Right cardiac atrium (tissue), 1 donor: ENCODE results near the genes KRTAP10-7, KRTAP12-3 and ADARB1.

DNA sequence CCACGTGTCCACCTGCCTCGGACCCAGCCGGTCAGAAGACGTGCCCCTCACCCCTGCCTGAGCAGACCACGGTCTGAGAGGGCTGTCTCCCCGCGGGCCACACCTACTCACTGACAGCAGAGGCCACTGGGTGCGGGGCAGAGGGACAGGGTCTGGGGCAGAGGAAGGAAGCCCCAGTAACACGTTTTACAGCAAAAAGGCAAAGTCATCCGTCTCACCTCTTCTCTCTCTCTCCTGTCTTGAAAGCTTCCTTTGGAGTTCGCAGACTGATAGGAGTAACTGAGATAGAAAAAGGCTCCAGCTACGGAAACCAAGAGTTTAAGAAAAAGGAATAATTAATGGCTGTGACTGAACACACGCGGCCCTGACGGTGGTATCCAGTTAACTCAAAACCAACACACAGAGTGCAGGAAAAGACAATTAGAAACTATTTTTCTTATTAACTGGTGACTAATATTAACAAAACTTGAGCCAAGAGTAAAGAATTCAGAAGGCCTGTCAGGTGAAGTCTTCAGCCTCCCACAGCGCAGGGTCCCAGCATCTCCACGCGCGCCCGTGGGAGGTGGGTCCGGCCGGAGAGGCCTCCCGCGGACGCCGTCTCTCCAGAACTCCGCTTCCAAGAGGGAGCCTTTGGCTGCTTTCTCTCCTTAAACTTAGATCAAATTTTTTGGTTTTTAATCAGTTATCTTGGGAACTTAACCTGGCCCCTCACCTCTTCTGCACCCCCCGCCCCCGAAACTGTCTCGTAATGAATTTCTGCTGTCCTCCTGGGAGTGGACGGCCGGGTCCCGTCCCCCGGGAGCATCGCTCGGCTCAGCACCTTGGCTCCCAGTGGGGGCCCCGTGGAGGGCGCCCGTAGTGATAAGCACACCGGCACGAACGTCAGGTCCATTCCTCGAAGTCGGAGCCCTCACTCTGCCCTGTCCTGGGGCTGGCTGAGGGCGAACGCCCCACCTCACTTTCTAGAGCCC is 29.8 kb upstream of the TRAPPC10 start:
- PRO-cap = no peak

DNA sequence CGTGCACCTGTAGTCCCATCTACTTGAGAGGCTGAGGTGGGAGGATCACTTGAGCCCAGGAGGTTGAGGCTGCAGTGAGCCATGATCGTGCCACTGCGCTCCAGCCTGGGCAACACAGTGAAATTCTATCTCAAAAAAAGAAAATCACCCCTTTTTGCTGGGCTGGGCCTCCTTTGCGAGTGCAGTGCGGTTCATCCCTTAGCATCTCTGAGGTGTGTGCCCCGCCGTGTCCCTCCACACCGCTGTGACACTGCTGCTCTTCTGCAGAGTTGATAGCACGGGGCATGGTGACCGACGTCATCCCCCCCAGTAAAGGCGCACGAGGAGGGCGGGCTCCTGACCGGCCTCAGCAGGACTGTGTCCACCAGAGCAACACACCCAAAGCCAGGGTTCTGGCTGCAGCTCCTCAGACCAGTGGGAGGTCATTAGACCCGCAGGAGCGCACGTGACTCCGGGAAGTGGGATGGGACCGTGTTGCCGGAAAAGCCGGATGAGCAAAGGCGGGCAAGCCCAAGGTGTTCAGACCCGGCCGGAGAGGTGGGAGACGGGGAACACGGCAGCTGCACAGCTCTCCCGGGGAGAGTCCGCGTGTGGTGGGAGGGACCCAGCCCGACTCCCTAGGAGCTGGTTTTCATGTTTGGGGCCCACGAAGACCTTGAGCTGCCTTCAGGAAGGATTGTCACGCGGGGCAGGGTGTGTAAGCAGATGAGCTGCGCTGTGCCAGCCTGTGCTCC is 20.8 kb upstream of the TRAPPC10 start:
- PRO-cap = no peak

DNA sequence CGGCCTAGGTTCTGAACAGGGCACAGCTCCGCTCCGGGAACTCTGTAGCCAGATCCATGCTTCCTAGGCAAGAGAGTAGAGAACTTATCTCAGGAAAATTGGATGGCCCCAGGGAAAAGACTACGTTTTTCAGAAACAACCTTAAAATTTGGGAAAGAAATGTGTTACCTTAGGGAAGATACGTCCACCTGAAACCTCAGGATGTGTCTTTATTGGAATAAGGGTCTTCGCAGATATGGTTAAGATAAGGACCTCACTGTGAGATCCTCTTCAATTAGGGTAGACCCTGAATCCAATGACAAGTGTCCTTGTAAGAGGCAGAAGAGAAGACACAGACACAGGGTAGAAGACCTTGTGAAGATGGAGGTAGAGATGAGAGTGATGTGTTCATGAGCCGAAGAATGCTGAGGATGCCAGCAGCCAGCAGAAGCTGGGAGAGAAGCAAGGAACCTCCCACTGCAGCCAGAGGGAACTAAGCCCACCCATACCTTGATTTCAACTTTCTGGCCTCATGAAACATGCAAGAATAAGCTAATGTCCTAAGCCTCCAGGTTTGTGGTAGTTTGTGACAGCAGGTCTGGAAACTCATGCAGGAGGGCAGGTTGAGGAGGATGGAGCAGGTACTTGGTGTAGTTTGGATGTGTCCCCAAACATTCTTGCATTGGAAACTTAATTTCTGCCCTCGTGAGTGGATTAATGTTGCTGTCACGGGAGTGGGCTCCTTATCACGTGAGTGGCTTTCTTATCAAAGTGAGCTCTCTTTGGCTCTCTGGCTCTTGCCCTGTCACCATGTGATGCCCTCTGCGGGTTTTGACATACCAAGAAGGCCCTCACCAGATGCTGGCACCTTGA is 22.6 kb downstream of the TRAPPC10 start:
- PRO-cap = no peak

GRCh38 chr21:44090227-44090947 is 16.8 kb upstream of the PWP2 start:
- PRO-cap = no peak

DNA sequence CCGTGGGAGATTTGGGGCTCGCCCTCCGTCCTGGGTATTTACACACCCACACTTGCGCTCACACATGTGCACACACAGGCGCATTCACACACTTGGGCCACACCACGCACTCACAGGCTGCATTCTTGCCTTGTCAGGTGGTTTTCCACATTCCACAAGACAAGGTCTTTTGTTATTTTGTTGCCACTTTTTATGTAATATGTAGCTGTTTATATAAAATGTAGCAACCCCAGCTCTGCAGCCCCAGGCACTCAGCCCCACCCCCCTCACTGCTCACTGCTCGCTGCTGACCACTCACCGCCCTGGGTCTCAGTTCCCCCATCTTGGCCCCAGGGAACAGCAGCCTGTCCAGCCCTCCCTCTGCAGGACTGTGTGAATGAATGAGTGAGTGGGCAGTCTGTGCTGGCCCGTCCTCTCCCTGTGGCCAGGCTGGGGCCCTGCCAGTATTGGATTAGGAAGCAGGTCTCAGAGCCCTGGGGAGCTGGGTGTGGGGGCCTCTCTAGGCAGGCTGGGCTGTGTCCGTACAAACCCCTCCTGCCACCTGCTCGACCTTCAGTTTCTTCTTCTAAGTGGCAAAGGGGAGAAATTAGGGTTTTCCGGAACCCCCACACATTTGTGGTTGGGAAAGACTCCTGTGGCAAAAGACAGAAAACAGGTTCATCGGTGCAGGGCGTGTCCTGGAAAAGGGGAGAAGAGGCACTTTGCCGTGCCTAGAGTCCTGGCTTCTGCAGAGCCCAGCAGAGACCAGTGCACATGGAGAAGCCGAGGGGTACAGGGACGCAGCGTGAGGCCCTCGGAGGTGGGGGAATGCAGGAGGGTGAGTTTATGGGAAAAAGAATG is 7.7 kb downstream of the PFKL start:
- PRO-cap = no peak

DNA sequence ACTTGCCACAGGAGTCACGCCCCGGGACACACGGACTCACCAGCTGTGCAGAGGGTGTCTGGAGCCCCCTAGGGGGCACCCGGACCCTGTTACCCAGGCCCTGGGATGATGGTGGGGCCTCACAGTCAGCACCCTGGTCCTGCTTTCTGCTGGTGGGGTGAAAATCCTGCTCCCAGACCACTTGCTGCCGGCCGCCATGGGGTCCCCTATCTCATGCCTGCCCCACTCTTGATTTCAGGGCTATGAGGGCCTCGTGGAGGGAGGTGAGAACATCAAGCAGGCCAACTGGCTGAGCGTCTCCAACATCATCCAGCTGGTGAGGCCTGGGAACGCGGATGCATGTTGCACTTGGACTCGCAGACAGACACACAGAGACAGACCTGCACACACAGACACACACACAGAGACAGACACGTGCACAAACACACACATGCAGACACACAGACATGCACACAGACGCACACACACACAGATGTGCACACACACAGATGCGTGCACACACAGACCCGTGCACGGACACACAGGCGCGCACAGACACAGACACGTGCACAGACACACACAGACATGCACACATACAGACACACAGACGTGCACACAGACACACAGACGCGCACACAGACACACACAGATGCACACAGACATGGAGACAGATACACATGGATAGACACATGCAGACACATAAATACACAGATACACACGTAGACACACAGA is 11.1 kb downstream of the PFKL start:
- PRO-cap = no peak

GRCh38 chr21:44600425-44601045 is at the start of gene KRTAP10-7:
TSS of gene KRTAP10-7 (plus strand) at chr21:44600597.
- PRO-cap = no peak

DNA sequence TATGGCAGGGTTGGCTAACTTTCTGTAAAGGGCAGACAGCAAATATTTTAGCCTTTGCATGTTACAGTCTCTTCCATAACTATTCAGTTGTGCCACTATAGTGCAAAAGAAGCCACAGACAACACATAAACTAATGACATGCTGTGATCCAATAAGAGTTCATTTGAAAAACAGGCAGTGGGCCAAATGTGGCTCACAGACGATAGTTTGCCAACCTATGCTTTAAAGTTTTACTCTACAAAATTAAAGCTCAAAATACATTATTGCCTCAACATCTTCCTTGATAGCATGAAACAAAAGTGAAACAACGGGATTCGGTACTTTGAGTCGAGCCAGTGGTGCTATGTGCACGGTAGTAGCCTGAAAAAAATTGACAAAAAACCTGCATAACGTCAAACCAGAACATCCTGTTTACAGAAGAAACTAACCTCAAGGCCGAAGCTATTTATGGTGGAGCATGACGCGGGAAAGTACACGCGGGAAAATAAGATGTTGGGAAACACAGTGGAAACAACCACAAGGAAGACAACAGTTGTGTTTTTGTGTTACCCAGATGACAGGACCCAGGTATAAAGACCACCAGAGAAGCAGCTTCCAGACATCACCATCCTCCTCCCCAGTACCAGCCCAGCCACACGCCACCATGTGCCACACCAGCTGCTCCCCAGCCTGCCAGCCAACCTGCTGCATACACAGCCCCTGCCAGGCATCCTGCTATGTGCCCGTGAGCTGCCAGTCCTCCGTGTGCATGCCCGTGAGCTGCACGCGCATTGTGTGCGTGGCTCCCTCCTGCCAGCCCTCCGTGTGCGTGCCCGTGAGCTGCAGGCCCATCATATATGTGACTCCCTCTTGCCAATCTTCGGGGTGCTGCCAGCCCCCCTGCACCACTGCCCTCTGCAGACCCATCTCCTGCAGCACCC is at the start of gene KRTAP12-3:
KRTAP12-3 (plus strand) TSS at position 596 of the 920 bp plus-strand sequence.
- PRO-cap = no peak

DNA sequence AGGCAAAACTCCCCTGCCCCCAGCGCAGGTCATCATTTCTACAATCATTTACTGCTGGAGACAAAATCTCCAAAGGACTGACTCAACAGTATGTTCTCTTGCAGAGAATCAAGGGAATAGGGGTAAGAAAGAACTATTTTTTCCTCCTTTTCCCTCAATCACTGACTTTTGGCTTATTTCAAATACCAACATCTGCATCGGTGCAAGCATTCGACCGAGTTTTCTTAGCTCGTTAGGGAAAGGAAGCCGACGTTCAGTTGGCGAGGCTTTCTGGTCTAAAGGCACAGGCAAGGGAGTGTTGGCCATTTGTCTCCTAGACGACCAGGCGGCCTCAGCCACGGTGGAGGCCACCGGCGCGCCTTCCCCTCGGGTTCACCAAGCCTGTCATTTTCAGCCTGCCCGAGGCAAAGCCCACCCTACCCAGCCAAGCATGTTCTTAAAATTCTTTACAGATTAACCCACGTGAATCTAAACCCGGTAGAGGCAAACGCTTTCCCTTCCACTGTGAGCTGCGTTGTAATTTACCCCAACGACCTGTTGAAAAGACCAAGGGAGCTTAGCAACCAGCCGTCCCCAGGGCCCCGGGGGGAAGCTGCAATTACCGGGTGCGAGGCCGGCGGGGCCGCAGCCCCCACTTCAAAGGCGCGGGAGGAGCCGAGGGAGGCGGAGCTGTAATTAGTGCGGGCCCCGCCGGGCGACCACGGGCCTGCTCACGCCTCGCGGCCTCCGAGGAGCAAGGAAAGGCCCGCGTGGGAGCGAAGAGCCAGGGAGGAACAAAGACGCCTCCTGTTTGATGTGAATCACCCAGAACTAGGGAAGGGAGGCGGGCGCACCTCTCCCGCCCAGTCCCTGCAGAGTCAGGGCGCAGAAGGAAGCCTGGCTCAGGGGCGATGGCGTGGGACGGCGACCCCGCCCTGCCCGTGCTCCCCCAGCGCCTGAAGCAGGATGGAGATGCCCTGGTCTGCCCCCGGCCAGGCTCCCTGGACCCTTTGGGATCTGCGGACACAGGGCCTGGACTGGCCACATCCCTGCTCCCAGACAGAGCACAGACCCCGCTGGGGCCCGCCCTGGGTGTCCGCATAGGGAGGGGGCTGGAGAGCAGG is 11.9 kb upstream of the TSPEAR start:
- PRO-cap = no peak

DNA sequence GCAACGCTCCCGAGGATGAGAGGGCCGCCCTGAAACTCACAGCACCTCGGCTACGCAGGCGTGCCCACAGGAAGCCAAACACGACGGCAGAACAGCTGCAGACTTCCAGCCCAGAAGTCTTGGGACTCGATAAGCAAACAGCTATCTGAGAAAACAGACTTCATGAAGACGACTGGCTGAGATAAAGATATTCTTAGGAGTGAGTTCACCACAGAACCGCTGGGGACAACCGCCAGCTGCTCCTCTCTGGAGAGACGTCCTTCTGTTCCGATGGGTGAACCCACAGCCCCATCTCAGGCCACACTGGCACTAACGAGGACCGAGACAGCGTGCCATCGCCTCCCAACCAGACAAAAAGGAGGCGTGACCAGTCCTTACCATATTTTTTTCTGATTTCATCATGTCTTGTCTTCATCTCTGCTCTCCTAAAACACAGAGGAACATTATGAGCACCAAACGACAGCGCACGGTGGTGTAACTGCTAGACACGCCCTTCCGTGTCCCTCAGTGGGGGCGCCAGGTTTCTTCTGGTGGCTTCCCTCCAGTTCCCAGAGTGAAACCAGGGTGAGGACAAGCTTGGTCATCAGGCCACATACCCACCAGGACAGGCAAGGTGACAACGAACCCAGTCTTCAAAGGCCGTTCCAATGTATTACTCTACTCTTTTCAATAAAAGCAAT is 18.5 kb downstream of the PTTG1IP start:
- PRO-cap = no peak

GRCh38 chr21:44878504-44879085 is 5.1 kb upstream of the PTTG1IP start:
- PRO-cap = no peak

DNA sequence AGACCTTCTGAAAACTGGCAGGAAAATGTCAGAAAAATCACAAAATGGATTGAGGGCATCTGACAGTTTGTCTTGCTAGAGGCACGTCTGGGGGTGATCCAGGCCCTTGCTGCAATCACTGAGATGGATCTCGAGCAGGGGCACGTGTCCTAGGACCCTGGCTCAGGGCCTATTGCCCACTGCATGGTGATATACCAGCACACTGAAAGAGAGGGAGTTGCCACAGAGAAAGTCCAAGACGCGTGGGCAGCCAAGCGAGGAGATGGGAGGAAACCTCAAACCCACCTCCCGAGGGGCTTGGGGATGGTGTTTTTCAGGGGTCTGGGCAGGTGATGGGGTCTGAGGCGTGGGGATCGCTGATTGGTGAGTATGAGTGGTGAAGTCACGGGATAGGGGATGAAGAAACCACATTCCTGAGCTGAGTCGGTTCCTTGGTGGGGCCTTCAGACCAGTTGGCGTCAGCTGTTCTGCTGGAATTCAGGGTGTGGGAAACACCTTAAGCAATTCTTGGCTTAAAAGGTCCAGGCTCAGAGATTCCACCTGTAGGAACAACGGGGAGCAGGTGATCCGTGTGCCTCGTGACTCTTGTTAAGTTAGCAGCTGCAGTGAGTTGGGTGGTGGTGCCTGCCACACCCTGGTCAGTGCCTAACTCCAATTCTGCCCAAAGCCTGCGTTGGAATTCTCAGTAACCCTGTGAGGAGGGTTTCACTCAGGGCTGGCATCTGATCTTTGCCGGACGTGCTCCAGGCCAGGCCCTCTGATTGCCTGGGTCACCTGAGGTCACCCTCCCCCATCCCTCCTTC is 8.8 kb upstream of the PTTG1IP start:
- PRO-cap = no peak

DNA sequence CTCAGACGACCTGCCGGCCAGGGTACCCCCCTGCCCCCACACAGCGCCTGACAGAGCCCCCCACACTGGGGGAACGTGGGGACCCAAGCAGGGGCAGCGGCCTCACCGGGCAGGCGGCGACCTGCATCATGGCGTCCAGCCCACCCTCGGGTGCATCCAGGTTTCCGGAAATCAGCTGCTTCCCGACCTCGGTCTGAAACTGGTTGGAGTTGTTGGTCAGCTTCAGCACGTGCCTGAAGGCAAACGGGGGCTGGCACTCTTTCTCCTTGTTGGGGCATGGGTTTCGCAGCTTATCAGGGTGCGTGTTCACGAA is 19.4 kb downstream of the ITGB2 start:
- PRO-cap = no peak

GRCh38 chr21:44903385-44903949 is 17.2 kb downstream of the ITGB2 start:
- PRO-cap = no peak

DNA sequence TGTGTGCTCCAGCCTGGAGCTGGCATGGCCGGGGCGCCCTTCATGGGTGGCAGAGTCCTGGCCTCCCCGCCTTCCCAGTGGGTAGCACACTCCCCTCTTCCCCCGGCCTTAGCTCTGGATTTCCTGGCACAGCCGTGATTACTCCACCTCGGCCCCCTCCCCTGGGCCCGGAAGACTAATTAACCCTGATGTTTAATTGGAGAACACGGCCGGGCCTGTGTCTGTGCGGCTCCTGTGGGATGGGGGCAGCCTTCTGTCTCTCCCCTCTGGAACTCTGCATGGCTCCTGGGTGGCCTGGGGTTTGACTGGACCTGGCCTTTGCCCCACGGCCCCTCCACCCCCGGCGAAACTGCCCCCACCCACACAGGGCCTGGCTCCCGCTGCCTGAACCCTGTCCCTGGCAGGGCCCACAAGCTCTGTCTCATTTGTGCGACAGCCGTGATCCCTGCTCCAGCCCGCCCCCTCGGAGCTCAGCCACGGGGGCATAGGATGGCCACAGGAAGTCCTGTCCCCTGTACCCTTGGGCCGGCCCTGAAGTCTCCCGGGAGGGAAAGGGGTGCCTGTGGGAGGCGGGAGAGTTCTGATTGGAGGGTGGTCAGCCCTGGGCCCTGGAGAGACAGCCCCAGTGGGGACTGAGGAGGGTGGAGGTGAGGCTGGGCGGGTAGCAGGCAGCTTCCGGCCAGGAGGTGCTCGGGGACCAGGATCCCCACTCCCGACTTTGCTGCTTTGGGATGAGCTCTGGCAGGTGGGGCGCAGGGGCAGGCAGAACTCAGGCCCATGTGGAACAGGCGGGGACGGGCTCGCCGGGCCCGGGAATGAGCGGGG is 44.9 kb downstream of the SLX9 start:
- PRO-cap = no peak

DNA sequence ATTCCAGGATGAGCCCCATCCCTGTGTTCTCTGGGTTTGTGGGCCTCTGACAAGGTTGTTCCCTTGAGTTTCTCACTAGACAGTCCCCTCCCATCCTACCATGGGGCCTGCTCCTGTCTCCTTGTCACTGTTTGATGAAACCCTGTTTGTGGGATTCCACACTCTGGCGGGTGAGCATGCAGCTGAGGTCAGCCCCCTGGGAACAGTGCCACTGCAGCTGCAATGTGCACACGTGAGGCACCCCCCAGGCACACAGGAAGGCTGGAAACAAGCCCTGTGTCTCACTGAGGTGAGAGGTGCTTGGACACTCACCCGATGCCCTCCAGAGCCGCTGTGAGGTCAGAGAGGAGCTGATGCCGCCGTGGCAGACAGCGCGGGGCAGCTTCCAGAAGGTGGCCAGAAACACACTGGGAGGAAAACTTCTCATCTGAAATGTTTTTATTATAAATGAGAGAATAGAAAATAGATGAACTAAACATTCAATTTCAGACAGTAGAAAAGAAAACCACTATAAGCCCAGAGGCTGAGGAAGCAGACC is 49.7 kb downstream of the SLX9 start:
- PRO-cap = no peak

DNA sequence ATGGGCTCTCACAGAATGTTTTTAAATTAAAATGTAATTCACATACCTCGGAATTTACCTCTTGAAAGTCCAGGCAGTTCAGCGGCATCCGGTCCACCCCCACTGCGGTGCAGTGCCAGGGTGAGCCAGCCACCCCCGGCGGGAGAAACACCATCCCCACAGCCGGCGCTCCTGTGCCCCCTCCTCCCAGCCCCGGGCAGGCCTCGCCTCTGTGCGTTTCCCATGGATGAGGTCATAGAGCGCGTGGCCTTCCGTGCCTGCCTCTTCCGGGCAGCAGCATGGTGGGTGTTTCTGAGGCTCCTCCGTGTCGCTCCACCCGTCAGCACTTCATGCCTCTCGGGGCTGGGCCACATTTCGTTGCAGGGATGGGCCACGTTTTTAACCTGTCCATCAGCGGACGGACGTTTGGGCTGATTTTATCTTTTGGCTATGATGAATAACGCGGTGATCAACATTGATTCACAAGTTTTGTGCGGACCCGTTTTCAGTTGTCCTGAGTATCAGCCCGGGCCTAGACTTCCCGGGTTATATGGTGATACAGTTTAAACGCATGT is 64.6 kb downstream of the SLX9 start:
- PRO-cap = no peak

DNA sequence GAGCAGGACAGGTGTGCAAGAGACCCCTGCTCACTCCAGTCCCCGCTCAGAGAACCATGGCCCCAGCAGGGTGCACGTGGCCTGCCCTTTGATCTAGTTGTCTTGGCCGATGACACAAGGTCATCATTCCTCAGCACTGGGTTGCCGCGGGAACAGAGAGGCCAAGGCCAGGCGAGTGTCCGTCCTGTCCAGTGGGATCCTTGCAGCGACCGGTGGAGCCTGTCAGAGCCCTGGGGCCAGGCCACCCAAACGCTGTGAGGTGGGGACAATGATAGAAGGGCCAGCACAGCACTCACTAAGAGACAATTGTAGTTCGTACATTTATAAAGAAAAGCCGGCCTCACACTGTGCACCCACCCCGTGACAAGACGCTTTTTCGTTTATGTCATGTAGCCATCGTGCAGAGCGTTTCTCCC is 52.7 kb upstream of the ADARB1 start:
- PRO-cap = no peak

DNA sequence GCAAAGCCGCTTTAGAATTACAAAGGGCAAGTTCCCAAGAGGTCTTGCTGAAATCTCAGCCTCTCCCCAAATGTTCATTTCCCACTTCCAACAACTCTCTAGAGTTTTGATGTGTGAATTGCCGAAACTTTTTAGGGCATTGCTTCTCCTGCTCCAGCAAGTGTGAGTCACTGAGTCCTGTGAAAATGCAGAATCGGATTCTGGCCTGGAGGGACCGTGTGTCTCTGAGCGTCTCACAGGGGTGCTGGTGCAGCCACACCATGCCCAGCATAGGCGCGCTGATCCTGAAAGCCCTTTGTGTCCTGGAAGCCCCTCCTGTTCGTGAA is 43.8 kb upstream of the ADARB1 start:
- PRO-cap = no peak

DNA sequence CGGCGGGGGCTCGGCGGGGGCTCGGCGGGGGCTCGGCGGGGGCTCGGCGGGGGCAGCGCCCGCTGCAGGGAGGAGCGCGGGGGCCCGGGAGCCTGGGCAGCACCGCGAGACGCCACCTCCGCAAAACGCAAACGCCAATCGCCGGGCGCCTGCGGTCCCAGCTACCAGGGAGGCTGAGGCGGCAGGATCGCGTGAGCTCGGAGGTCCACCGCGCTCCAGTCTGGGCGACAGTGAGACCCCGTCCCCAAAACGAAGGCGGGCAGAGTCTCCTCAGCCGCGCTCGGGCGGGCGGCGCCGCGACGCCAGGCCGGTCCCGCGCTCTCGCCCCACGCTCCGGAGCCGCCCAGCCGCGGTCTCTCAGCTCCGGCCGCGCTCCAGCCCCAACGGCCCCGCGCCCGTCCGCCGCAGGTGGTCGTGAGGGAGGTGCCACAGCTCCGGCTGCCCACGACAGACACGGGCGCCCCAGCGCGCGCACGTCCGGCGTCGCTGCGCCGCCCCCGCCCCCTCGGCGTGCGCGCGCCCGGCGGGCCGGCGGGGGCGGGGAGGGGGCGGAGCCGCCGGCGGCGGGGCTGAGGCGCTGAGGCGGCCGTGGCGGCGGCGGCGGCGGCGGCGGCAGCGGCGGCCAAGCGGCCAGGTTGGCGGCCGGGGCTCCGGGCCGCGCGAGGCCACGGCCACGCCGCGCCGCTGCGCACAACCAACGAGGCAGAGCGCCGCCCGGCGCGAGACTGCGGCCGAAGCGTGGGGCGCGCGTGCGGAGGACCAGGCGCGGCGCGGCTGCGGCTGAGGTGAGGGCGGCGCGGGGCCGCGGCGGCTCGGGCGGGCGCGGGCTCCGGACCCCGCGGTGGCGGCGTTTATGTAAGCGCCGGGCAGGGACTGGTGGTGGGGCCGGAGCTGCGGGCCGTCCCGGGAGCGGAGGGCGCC is at the start of gene ADARB1:
ADARB1 (plus strand) TSS at position 572 of the 921 bp plus-strand sequence.
- PRO-cap = bidirectional peak, plus-strand start at position 615 of the sequence, minus-strand start at position 455 of the sequence